AG04450 (cell line): ENCODE measurements around a stretch of chr16.

GRCh38 chr16:46922068-46922939 is 38.1 kb downstream of the GPT2 start:
- CAGE, long polyA plus RNA: no peak
- RRBS: 100% methylated on average over 1 of the region's 17 CpGs

- CAGE, long polyA plus RNA: no peak
- RRBS: no CpG with 5 or more reads among the region's 4 CpGs
Measured at GRCh38 chr16:46959815-46960542, 13.5 kb downstream of the DNAJA2 start.

DNA sequence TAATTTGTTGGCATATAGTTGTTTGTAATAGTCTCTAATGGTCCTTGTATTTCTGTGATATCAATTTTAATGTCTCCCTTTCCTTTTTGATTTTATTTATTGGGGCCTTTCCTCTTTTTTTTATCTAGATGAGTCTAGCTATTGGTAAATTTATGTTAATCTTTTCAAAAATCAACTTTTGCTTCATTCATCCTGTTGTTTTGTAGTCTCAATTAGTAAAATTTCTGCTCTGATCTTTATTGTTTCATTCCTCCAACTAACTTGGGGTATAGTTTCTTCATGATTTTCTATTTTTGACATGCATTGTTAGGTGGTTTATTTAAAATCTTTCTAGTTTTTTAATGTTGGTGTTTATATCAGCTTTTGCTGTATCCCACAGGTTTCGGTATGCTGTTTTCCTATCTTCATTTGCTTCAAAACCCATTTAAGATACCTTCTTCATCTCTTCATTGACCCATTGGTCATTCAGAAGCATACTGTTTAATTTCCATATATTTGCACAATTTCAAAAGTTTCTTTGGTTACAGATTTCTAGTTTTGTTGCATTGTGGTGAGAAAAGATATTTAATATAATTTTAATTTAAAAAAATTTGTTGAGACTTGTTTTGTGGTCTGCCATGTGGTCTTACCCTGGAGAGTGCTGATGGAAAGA is 146.0 kb upstream of the NETO2 start:
- CAGE, long polyA plus RNA: no peak
- RRBS: no CpG with 5 or more reads among the region's 1 CpG

GRCh38 chr16:47420560-47421125 is 40.2 kb downstream of the ITFG1 start:
- CAGE, long polyA plus RNA: no peak
- RRBS: no CpG with 5 or more reads among the region's 7 CpGs

DNA sequence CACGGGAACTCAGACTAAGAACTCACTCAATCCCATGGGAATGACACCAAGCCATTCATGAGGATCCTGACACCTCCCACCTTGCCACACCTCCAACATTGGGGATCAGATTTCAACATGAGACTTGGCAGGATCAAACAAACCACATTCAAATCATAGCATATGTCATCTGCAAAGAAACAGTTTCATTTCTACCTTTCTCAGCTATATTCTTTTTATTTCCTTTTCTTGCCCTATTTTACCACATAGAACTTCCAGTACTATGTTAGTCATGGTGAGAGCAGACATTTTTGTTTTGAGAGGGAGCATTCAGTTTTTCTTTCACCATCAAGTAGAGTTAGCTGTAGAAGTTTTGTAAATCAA is 113.5 kb downstream of the PHKB start:
- CAGE, long polyA plus RNA: no peak
- RRBS: no CpG with 5 or more reads among the region's 1 CpG

DNA sequence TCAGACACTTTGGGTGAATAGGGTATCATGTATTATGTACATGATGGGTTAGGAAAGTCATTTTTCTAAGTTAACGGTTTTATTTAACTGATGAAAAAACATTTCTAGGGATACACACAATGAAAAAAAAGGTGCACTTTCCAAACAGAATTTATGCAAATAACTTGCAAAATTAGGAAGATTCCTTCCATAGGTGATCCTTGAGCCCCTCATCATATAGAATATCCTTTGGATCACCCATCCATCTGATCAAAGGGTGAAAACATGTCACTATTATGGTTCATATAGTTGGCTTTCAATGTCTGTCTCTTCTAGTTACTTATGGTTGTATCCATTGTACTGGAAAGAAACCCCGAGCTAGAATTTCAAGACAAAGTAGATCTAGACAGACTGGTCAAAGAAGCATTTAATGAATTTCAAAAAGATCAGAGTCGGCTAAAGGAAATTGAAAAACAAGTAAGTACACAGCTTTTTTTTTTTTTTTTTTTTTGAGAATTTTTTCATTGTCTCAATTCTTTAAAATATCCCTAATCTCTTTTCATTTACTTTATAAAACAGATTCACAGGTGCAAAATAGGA is 237.1 kb downstream of the PHKB start:
- CAGE, long polyA plus RNA: no peak
- RRBS: no CpG with 5 or more reads among the region's 3 CpGs

GRCh38 chr16:48269893-48270520 is 22.7 kb upstream of the ABCC11 start:
- CAGE, long polyA plus RNA: no peak
- RRBS: no CpG with 5 or more reads among the region's 7 CpGs

DNA sequence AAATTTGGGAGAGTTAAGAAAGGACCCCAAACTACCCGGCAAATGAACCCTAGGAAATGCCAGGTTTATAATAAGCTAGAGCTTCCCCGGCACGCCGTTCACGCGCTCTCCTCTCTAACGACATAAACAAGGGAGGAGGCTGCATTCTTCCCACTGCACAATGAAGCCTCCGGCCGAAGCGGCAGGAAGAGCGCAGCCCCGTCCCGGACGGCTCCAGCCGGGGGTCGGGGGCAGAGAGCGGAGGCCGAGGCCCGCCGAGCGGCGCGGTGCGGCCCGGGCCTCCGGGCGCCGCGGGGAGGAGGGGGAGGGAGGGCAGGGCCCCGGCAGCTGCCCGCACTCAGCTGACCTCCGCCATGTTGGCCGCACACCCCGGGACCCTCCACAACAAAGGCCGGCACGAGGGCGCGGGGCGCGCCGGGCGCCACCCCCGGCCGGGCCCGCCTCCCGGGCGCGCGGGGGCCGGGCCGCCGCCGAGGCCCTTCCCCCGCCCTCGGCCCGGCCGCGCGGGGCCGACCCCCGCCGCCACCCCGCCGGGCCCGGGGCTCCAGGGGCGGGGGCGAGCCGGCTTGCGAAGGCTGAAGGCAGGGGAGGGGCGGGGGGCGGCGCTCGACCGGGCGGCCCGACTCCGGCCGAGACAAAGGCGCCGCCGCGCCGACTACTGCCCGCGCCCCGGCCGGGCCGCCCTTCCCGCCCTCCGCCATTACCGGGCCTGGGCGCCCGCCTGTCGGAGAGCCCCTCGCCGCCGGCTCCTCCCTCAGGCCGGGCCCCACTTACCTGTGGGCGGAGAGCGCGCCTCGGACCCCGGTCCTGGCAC is 576 bp downstream of the SIAH1 start:
- CAGE, long polyA plus RNA: start-site peak on the minus strand centred at position 405 of the sequence, 69 bp wide, 17 and 13 reads in 2 replicates
- RRBS: 3% methylated on average over 71 of the region's 103 CpGs

GRCh38 chr16:48431895-48432573 is 46.8 kb upstream of the SIAH1 start:
- CAGE, long polyA plus RNA: no peak
- RRBS: no CpG with 5 or more reads among the region's 4 CpGs

DNA sequence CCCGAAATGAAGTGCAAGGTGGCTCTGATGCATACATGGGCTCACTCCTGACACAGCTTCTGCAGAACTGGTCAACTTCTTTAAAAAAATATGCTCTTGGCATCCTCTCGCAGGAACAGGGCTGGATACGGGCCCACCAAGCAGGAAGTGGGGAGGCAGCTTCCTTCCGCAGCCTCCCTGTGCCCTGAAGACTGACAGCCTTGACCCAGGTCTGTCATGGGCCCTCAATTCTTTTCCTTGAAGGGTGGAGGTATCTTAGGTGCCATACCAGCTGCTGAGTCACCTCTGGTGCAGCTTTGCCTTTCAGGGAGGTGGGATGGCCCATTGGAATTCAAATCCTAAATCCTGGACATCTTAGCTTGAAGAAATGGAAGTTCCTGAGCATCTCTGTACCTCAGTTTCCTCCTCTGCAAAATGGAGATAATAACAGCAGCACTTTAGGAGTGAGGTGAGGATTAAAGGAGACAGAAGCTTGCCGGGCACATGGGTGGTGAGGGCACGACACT is 73.1 kb downstream of the N4BP1 start:
- CAGE, long polyA plus RNA: no peak
- RRBS: 96% methylated on average over 2 of the region's 6 CpGs

DNA sequence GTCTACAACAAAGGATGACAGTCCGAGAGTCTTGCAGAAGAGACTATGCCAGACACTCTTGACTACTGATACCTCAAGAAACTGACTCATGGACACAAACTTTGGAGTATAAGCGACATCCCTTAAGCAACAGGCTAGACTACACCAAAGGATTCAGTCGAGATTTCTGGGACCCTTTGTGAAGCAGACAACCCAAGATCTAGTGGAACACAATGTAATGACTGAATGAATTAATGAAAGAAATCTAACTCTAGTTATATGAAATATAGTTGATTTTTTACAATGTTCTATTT is 22.9 kb downstream of the N4BP1 start:
- CAGE, long polyA plus RNA: no peak
- RRBS: no CpG with 5 or more reads among the region's 3 CpGs

- CAGE, long polyA plus RNA: no peak
- RRBS: no CpG with 5 or more reads among the region's 4 CpGs
Measured at GRCh38 chr16:49170647-49170982, 111.0 kb downstream of the CBLN1 start.

- CAGE, long polyA plus RNA: no peak
- RRBS: no CpG with 5 or more reads among the region's 6 CpGs
Measured at GRCh38 chr16:49359763-49360122, 13.9 kb upstream of the C16orf78 start.

- CAGE, long polyA plus RNA: no peak
- RRBS: 8% methylated on average over 9 of the region's 34 CpGs
Measured at GRCh38 chr16:49492206-49492630, 118.6 kb downstream of the C16orf78 start.

GRCh38 chr16:49620178-49620836 is 235.6 kb downstream of the ZNF423 start:
- CAGE, long polyA plus RNA: no peak
- RRBS: 0% methylated on average over 1 of the region's 11 CpGs

- CAGE, long polyA plus RNA: no peak
- RRBS: no CpG with 5 or more reads among the region's 18 CpGs
Measured at GRCh38 chr16:49755271-49755904, 100.5 kb downstream of the ZNF423 start.

DNA sequence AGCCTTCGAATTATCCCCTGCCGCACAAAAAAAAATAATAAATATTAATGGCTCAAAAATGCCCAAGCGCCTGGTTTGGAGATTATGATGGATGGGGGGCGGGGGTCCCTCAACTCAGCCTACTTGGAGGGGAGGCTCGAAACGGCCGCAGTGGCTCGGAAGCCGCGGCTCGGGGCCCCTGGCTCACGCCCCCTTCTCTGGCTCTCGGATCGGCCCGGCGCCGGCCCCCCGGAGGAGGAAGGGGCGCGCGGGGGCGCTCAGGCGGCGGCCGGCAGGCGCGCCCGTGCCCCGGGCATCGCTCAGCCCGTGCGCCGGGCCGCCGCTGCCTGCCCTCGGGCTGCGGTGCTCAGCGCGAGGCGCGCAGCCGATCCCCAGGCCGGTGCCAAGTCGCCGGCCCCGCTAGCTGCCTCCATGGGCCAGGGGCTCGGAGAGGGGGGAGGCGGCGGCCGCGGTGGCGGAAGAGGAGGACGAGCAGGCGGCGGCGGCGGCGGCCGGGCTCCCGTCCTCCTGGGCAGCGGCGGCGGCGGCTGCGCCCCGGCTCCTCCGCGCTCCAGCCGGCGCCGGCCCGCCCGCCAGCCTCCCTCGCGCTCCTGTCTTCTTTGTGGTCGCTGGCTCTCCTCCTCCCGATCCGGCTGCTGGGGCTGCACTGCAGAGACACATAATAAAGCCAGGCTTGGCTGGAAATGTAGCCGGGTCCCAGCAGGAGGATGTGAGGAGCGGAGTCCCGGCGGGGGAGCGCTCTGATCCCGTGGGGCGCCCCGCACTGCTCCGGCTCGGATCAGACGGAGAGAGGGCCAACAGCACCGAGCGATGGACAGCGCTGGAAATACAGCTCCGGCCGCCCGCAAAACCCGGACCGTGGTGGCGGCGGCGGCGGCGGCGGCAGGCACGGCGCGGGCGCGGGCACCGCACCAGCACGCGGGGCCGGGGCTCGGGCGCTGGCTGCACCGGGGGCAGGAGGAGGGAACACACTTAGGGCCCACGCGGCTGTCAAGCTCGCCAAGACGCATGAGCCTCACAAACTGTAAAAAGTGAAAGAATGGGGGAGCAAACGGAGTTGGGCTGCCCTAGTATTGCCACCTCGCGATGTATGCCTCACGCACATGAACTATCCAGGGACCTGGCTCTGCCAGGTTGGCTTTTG is 904 bp upstream of the ZNF423 start:
- CAGE, long polyA plus RNA: no peak
- RRBS: 4% methylated on average over 74 of the region's 123 CpGs

DNA sequence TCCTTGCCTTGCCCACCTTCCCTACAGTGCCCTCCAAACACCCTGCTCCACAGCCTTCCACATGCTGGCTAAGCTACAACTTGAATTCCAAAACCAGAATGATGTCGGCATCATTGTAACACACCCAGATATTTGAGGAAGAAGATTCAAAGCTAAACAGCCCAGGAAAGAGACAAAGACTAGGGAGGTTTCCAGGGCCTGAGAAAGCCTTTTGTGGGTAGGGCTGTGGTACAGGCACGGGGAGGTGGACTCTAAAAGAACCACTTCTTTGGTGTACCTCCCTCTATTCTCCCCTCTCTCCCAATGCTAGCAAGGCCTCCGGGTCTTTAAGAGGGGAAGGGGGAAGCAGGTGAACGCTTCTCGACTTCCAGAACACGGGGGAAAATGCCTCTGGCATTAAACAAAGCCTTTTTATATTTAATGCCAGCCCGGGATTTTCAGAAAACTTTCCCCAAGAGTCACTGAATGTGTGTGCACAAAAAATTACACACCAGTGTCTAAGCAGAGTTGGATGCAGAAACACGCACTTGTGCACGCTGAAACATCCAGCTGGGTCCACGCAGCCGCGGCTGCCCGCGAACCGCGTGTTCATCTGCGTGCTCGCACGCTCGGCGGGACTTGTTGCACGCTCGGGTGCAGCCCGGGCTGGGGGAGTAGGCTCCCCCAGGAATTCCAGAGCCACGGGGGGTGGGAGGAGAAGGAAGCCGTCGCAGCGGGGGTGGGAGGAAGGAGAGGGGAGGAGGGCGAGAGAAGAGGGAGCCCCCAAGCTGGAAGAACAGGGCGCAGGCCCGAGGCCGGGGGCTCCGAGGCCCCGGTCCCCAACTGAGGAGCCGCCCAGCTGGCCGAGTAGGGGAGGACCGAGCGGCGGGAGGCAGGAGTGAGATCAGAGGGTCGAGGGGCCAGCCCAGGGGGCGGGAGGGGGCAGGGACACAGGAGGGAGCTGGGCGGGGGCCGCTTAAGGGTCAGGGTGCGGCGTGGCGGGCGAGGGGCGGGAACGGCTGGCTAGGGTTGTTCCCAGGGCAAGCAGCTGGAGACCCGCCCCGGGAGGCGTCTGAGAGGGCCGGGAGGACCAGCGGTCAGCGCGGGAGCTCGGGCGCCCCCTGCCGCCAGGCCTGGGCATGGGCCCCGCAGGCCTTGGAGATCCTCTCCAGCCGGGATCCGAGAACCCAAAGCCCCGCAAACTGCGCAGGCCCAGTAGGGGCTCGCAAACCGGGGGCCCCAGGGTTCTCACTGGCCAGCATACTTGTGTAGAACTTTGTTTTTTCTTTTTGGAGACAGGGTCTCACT is 20.3 kb upstream of the ZNF423 start:
- CAGE, long polyA plus RNA: no peak
- RRBS: 6% methylated on average over 15 of the region's 66 CpGs

GRCh38 chr16:50229033-50229855 is 37.1 kb upstream of the ADCY7 start:
- CAGE, long polyA plus RNA: start-site peak on the plus strand at chr16:50229705-50229767, 266 and 148 reads in 2 replicates
- RRBS: no CpG with 5 or more reads among the region's 11 CpGs

GRCh38 chr16:50314006-50315191 is 48.0 kb downstream of the ADCY7 start:
- CAGE, long polyA plus RNA: no peak
- RRBS: no CpG with 5 or more reads among the region's 28 CpGs